Endothelial cell of umbilical vein (primary cell): ENCODE measurements around a stretch of chr2.

DNA sequence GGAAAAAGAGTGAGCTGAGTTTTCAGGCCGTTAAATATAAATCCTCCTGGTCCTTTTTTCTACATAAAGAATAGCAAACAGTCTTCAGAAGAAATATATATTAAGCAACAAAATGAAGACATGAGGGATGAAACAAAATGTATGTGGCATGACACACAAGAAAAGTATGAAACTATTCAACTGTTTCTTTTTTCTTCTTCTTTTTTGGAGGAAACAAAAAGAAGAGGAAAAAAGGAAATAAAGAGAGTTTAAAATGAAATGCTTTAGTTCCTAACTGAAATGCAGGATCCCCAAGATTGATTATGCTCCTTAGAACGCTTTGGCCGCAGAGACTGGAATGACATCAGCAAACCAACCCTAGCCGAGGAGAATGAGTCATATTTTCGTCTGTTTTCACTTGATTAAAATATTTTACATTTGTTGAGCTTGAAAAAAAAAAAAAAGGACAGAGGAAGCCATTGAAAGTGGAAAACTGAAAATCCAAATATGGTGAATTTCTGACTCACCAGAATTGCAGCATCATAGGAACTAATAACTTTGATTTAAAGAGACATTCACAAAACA is 30.5 kb upstream of the COL5A2 start:
- PRO-cap, result unidirectional peak, minus-strand start at position 334 of the sequence; unidirectional peak, minus-strand start at position 372 of the sequence
CAGE:
- cytosol, long polyA minus RNA, result no peak
- cytosol, long polyA plus RNA, result no peak
- long polyA plus RNA, result no peak
- nucleus, long polyA minus RNA, result no peak
- nucleus, long polyA plus RNA, result no peak

GRCh38 chr2:189347354-189347955 is 93.8 kb upstream of the WDR75 start:
- PRO-cap, result no peak
CAGE:
- cytosol, long polyA minus RNA, result no peak
- cytosol, long polyA plus RNA, result no peak
- long polyA plus RNA, result no peak
- nucleus, long polyA minus RNA, result no peak
- nucleus, long polyA plus RNA, result no peak

- PRO-cap, result no peak
CAGE:
- cytosol, long polyA minus RNA, result no peak
- cytosol, long polyA plus RNA, result no peak
- long polyA plus RNA, result no peak
- nucleus, long polyA minus RNA, result no peak
- nucleus, long polyA plus RNA, result no peak
Measured at GRCh38 chr2:189483486-189483969, 42.3 kb downstream of the WDR75 start.

DNA sequence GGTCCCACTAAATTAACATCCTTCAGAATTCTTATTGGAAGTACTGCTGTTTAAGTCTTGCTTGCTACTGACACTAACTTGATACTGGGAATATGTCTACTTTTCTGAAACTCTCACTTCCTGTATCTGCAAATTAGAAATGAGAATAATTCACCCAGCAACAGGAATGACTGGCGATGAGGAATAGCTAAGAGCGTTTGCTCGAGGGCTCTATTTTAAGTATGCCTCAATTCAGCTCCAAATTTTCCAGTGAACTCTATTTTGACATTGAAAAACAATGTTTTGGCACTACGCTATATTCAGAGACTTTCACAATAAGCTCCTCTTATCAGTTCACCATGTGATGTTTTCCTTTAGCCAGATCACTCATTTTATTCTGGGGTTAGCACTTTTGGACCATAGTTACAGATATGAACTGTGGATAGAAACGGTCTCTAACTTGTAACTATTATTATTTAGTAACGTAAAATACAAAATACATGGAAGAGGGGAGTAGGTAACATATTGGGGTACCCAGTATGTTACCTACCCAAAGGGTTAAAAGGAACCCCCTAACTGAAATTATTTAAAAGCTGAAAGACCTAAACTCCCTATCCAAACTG is 28.2 kb downstream of the SLC40A1 start:
- PRO-cap, result no peak
CAGE:
- cytosol, long polyA minus RNA, result no peak
- cytosol, long polyA plus RNA, result no peak
- long polyA plus RNA, result no peak
- nucleus, long polyA minus RNA, result no peak
- nucleus, long polyA plus RNA, result no peak

DNA sequence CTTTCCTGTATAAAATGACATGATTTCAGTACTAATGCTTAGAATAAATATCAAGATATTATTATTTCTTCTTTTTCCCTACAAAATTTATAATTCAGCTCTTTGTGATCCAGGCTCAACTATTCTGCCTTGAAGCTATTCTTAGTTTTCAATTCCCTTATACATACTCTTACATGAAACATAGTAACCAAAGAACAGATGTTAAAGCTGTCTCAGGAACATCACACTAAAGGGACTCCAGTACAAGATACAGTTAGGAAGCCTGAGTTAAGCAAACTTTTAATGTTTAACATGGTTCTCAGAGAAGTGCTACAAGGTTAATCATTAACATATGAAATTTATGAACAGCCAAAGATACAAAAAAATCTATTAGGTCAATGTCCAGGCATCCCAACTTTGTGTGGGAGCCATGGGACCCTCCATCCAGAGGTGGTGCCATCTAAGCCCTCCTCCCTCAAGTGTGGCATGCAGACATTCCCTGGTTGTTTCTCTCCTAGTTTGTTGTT is 5.9 kb downstream of the SLC40A1 start:
- PRO-cap, result no peak
CAGE:
- cytosol, long polyA minus RNA, result no peak
- cytosol, long polyA plus RNA, result no peak
- long polyA plus RNA, result no peak
- nucleus, long polyA minus RNA, result no peak
- nucleus, long polyA plus RNA, result no peak

GRCh38 chr2:189575090-189575570 is 5.5 kb downstream of the SLC40A1 start:
- PRO-cap, result no peak
CAGE:
- cytosol, long polyA minus RNA, result no peak
- cytosol, long polyA plus RNA, result start-site peak on the minus strand at chr2:189575264-189575348, 39 and 43 reads in 2 replicates
- long polyA plus RNA, result start-site peak on the minus strand at chr2:189575264-189575329, 28 and 63 reads in 2 replicates
- nucleus, long polyA minus RNA, result no peak
- nucleus, long polyA plus RNA, result no peak

DNA sequence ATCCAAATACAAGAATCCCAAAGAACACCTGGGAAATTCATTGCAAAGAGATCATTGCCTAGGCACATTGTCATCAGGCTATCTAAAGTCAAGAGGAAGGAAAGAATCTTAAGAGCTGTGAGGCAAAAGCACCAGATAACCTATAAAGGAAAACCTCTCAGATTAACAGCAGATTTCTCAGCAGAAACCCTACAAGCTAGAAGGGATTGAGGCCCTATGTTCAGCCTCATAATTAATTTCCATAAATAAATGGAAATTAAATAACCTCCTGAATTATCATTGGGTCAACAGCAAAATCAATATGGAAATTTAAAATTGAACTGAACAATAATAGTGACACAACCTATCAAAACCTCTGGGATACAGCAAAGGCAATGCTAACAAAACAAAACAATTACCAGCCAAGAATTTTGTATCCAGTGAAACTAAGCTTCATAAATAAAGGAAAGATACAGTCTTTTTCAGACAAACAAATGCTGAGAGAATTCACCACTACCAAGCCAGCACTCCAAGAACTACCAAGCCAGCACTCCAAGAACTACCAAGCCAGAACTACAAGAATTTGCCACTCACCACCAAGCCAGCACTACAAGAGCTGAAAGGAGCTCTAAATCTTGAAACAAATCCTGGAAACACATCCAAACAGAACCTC is 42.1 kb downstream of the NEMP2 start:
- PRO-cap, result no peak
CAGE:
- cytosol, long polyA minus RNA, result no peak
- cytosol, long polyA plus RNA, result no peak
- long polyA plus RNA, result no peak
- nucleus, long polyA minus RNA, result no peak
- nucleus, long polyA plus RNA, result no peak

GRCh38 chr2:190504905-190505335 is 29.6 kb downstream of the NEMP2 start:
- PRO-cap, result no peak
CAGE:
- cytosol, long polyA minus RNA, result no peak
- cytosol, long polyA plus RNA, result no peak
- long polyA plus RNA, result no peak
- nucleus, long polyA minus RNA, result no peak
- nucleus, long polyA plus RNA, result no peak

DNA sequence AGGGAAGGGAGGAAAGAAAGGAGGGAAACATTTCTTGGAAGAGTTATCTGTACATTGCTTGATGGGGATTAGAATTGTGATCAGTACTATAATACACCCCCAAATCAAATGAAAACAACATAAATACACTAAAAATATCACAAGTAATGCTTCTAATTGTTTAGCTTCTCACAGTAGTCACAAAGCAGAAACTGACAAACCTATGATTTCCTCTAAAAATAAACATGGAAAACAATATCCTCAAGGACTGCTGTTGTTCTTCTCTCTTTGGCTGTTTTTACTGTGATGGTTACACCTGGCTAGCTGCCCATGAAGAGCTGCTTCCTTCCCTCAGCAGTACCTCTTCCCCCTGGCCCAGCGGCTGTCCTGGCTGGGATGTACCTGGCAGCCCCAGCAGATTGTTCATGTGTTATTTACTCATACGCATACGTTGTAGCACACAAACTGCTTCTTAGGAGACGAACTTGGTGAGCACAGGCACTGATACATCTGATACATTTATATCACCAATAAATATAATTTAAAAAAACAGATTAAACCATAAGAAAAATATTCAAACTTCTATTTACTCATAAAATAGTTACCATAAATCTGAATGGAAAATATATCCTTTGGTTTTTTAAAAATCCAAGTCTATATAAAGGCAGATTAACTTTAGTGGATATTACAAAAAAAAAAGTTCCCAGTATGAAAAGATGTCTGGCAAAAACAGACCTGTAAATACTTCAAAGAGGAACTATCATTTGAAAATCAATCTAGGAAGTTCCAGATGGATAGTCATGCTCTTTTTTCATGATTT is 27.3 kb downstream of the NEMP2 start:
- PRO-cap, result no peak
CAGE:
- cytosol, long polyA minus RNA, result no peak
- cytosol, long polyA plus RNA, result no peak
- long polyA plus RNA, result no peak
- nucleus, long polyA minus RNA, result no peak
- nucleus, long polyA plus RNA, result no peak

DNA sequence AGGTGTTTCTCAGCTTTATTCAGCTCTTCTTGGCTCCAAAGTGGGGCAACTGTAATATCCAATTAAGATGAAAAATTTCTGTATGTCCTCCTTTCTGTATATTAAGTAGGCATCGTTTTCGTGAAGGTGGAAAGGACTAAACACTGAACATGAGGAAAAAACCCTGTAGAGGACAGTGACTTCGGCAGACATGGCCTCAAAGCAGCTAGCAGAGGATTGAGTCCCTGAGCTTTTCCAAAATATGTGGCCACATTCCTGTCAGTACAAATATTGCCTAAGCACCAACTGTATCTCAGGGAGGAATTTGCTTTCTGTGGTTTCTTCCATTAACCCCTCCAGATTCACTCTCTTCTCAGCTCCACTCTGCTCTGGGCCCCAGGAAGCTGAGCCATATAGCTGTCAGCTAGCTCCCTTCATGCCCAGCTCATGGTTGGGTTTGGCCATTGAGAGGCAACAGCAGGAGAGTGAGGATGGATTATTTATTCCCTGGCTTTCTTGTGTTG is 67.8 kb upstream of the GLS start:
- PRO-cap, result no peak
CAGE:
- cytosol, long polyA minus RNA, result no peak
- cytosol, long polyA plus RNA, result no peak
- long polyA plus RNA, result no peak
- nucleus, long polyA minus RNA, result no peak
- nucleus, long polyA plus RNA, result no peak

DNA sequence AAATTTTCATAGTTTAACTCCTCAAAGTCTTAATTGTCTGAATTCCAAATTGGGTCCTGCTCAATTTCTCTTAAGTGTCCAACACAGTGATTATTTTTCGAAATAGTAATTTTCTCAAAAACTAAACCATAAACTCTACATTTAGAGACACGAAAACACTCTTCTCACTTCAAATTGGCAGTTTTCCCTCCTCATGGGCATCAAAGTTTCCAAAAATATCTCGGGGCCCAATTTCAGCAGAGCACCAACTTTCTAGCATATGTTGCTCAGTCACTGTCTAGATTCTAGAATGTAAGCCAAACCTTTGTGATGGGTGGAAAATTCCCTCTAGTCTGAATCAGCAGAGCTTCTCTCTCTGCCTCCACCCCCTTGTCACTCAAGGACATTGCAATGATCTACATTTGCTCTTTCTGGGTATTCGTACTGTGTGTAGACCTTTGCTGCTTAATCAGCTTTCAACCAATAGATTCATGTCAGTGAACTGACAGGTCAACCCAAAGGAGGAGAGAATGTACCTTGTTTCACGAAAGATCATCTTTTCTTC is 38.9 kb upstream of the GLS start:
- PRO-cap, result no peak
CAGE:
- cytosol, long polyA minus RNA, result no peak
- cytosol, long polyA plus RNA, result no peak
- long polyA plus RNA, result no peak
- nucleus, long polyA minus RNA, result no peak
- nucleus, long polyA plus RNA, result no peak

DNA sequence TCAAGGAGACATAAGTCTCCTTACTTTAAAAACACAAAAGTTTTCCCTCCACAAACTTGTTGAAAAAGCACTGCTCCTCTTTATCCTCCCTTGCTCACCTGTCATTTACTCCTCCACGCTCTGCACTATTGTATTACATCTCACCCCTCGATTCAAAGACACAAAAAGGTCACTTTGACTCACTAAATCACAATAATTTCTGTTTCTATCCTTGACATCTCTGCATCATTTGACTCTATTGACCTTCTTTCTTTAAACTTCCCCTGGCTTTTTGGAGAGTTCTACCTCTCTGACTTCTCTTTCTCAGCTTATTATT is 35.0 kb upstream of the GLS start:
- PRO-cap, result no peak
CAGE:
- cytosol, long polyA minus RNA, result no peak
- cytosol, long polyA plus RNA, result no peak
- long polyA plus RNA, result no peak
- nucleus, long polyA minus RNA, result no peak
- nucleus, long polyA plus RNA, result no peak

- PRO-cap, result no peak
CAGE:
- cytosol, long polyA minus RNA, result no peak
- cytosol, long polyA plus RNA, result no peak
- long polyA plus RNA, result no peak
- nucleus, long polyA minus RNA, result no peak
- nucleus, long polyA plus RNA, result no peak
Measured at GRCh38 chr2:190897611-190898301, 17.1 kb downstream of the GLS start.

GRCh38 chr2:190901873-190902247 is 21.2 kb downstream of the GLS start:
- PRO-cap, result no peak
CAGE:
- cytosol, long polyA minus RNA, result no peak
- cytosol, long polyA plus RNA, result no peak
- long polyA plus RNA, result no peak
- nucleus, long polyA minus RNA, result no peak
- nucleus, long polyA plus RNA, result no peak

- PRO-cap, result no peak
CAGE:
- cytosol, long polyA minus RNA, result no peak
- cytosol, long polyA plus RNA, result no peak
- long polyA plus RNA, result no peak
- nucleus, long polyA minus RNA, result no peak
- nucleus, long polyA plus RNA, result no peak
Measured at GRCh38 chr2:191013110-191013428, 902 bp downstream of the STAT1 start.

- PRO-cap, result no peak
CAGE:
- cytosol, long polyA minus RNA, result no peak
- cytosol, long polyA plus RNA, result no peak
- long polyA plus RNA, result no peak
- nucleus, long polyA minus RNA, result no peak
- nucleus, long polyA plus RNA, result no peak
Measured at GRCh38 chr2:191184444-191185193, 33.8 kb upstream of the STAT4 start.

GRCh38 chr2:191193870-191194516 is 43.2 kb upstream of the STAT4 start:
- PRO-cap, result no peak
CAGE:
- cytosol, long polyA minus RNA, result no peak
- cytosol, long polyA plus RNA, result no peak
- long polyA plus RNA, result no peak
- nucleus, long polyA minus RNA, result no peak
- nucleus, long polyA plus RNA, result no peak

GRCh38 chr2:191262875-191263799 is 17.9 kb downstream of the MYO1B start:
- PRO-cap, result no peak
CAGE:
- cytosol, long polyA minus RNA, result no peak
- cytosol, long polyA plus RNA, result no peak
- long polyA plus RNA, result no peak
- nucleus, long polyA minus RNA, result no peak
- nucleus, long polyA plus RNA, result no peak

GRCh38 chr2:191364041-191364784 is 119.0 kb downstream of the MYO1B start:
- PRO-cap, result no peak
CAGE:
- cytosol, long polyA minus RNA, result no peak
- cytosol, long polyA plus RNA, result no peak
- long polyA plus RNA, result no peak
- nucleus, long polyA minus RNA, result no peak
- nucleus, long polyA plus RNA, result no peak

- PRO-cap, result unidirectional peak, minus-strand start at chr2:191637851
CAGE:
- cytosol, long polyA minus RNA, result no peak
- cytosol, long polyA plus RNA, result no peak
- long polyA plus RNA, result no peak
- nucleus, long polyA minus RNA, result no peak
- nucleus, long polyA plus RNA, result no peak
Measured at GRCh38 chr2:191637612-191638389, 40.1 kb upstream of the NABP1 start.